ENCODE measurements around a stretch of chr15.

- RAMPAGE, long total RNA, result no peak
- RRBS, result no CpG with 5 or more reads among the region's 26 CpGs
Observed at GRCh38 chr15:31376402-31377540, 50.1 kb downstream of the KLF13 start.

DNA sequence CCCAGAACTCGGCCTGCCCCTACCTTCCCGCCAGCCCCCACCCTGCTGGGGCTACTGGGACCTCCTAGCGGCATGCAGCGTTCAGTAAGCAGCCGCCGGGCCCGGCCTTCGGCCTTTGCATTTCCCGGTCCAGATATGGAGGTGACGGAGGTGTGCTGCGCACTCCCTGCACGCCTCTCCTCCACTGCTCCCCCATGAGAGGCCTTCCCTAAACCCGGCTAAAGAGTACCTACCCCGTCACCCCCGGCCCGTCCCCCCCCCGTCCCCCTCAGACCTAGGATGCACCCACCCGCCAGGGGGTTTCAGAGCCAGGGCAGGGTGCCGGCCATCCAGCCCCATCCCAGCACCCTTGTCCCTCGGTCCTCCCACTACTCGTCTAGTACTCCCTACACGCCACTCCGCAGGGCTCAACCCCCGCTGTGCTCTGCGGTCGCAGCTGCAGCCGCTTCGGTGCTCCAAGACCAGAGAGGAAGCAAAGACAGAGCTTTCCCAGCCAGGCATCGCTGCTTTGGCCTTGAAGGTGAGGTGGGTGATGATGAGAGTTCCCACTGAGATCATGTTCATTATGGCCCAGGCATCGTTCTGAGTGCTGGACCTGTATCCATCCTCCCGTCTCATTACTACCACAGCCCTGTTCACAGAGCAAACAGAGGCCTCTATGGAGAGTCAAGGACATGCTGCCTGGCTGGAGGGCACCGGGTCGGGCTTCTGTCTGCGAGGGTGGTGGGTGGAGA is 66.7 kb downstream of the KLF13 start:
- RAMPAGE, long total RNA, result no peak
- RRBS, result 17% methylated on average over 6 of the region's 34 CpGs

DNA sequence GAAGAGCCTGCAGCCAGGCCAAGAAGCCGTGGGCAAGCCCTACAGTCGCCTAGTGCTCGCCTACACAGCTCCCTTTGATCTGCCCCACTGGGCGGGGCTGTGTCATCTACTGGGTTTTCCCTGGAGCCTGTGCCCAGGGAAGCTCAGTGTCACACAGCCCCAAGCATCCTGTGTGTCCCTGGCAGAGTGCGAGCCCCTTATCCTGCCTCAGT is 72.1 kb downstream of the KLF13 start:
- RAMPAGE, long total RNA, result no peak
- RRBS, result no CpG with 5 or more reads among the region's 5 CpGs

DNA sequence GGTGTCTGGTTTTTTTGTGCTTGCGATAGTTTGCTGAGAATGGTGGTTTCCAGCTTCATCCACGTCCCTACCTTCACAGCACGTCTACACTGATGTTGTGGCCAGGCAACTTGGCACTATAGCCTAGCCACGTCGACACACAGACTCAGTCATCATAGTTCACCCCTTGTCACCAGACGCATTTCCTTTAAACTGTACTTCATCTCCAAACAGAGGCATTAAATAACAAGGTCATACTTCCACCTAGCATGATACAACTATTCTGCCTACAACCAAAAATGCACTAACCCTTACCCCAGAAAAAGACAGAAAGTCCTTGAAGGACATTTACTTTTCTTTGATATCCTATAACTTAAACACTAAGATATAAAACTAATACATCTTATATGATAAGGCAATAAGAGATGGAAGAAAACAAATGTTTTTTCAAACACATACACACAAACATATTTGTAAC is 121.4 kb downstream of the KLF13 start:
- RAMPAGE, long total RNA, result no peak
- RRBS, result no CpG with 5 or more reads among the region's 6 CpGs

GRCh38 chr15:31480690-31480995 is 154.0 kb downstream of the KLF13 start:
- RAMPAGE, long total RNA, result no peak
- RRBS, result no CpG with 5 or more reads among the region's 4 CpGs

DNA sequence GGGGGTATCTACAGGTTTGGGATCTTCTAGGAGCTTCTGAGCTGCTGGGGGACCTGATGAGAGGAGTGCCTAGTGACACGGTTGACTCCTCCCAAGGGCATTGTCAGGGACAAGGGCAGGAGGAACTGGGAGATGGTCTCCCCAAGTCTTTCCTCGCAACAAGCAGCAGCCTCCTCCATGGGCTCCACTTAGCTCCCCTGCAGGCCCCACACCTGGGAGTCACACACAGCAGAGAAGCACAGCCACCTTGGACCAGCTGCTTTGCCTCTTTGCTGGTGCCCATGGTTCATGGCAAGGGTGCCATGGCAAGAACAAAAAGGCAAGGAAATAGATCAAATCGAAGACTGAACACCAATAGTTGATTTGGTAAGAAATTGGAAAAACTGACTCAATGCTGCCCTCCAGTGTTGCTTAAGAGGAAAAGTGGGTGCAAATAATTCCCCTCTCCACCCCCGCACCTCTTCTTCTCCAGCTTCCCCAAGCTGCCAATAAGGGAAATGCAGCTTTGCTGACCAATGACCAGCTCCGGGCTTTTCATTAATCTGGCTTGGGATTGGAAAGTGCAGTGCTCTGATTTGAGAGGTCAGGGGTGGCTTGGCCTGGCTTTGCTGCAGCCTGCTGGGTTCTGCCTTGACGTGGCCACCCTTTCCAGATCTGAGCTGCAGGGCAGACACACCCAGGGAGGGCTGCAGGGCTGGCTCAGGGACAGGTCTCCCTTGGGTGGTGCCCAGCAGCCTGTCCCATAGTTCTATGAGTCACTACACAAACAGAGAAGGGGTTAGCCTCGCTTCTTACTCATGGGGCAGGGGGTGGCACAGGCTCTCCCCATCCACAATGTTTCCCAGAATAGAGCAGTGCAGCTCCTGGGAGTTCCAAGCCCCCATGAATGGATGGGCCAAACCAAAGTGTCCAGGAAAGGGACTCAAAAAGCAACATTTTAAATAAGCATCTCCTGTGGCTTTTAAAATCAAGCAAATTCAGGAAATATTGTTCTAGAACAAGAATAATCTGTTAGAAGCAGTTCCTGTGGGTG is 162.0 kb downstream of the KLF13 start:
- RAMPAGE, long total RNA, result no peak
- RRBS, result no CpG with 5 or more reads among the region's 7 CpGs

DNA sequence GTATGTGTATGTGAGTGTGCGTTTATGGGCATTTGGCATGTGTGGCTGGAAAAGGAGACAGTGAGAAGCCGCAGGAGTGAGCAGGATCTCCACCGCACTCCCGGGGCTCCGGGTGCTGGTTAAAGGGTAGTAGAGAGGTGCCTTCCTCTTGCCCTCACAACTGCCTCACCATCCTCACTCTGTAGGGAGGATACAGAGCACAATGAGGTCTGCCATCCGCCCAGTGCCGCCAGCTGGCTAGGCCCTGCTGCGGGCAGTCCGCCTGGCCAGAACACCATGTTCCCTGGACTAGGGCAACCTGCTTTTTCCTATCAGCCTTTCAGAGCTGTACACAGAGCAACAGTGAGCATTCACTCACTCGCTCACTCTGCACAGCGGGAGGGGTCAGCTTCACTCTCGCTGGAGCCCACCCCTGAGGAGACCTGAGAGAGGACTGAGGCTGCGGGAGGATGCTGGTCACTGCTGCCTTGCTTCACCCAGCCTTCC is 58.9 kb downstream of the OTUD7A start:
- RAMPAGE, long total RNA, result no peak
- RRBS, result no CpG with 5 or more reads among the region's 13 CpGs

GRCh38 chr15:32030804-32031292 is 533 bp downstream of the CHRNA7 start:
- RAMPAGE, long total RNA, result no peak
- RRBS, result 4% methylated on average over 1 of the region's 22 CpGs

- RAMPAGE, long total RNA, result no peak
- RRBS, result 0% methylated on average over 3 of the region's 20 CpGs
Observed at GRCh38 chr15:32615969-32616384, 673 bp downstream of the ARHGAP11A start.

DNA sequence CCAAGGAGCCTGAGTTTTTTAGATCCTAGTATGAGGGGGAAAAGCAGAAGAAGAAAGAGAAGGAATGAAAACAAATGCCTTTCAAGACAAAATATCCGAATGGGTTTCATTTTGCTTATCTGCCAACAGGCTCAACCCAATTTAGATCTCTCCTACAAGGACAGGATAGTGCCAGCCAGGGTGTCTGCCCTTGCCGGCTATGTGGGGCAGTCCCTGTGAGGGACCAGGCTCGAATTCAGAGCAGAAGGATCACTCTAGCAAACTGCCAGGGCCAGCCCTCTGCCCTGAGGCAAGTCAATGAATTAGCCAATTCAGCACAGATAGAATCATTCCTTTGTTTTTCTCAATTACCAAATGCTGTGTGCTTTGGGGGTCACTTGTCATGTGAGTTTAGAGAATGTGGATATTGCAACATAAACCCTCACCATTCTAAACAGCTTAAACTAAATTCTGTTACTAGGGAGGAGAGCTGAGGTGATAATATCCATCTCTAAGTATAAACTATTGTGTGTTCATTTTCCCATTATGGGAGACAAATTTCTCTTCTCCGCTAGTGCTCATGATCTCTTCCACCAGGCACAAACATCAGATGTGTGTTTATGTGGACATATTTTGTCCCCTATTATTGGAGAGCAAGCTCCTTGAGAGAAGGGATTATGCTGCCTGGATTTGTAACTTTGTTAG is 28.7 kb downstream of the SCG5 start:
- RAMPAGE, long total RNA, result no peak
- RRBS, result no CpG with 5 or more reads among the region's 4 CpGs

- RAMPAGE, long total RNA, result no peak
- RRBS, result no CpG with 5 or more reads among the region's 10 CpGs
Observed at GRCh38 chr15:32732628-32733891, 15.3 kb downstream of the GREM1 start.

- RAMPAGE, long total RNA, result no peak
- RRBS, result no CpG with 5 or more reads among the region's 7 CpGs
Observed at GRCh38 chr15:32824549-32825301, 106.9 kb downstream of the GREM1 start.

DNA sequence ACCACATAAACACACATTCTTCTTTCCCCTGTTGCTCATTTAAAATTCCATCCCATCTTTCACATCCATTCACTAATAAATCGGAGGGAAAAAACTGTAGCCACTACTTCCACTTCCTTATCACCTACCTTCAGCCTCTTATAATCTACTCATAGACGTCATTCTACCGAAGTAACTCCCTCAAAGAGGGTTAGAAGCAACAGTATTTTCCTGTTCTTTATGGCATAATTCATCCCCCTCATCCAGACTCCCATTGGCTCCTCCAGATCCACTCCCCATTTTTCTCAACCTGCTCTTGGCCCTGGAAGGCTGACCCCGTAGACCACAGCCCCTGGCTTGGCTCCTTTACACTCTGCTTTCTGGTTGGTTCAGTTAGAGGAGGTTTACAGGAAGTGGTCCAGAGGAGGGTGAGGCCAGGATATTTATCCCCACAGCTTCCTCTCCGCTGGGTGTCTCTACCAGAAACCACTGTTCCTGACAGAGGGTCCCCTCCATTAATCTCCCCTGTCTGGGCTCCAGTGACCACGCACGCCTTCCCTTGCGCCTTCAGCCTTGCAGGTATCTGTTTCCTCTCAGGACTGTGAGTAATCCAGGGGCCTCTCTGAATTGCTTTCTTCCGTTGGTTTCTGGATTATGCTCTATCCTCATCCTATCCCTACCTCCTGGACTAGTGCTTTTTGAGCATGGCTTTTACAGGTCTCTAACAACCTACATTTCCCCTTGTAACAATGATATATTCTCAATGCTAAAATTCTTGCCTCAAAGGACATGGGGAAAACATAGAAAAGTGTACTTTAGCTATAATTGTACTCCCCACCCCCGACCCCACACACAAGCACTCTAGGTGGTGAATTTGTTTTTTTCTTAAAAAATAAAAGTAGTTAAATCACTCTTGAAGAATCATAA is 46.1 kb downstream of the FMN1 start:
- RAMPAGE, long total RNA, result no peak
- RRBS, result no CpG with 5 or more reads among the region's 10 CpGs

- RAMPAGE, long total RNA, result no peak
- RRBS, result no CpG with 5 or more reads among the region's 6 CpGs
Observed at GRCh38 chr15:33994061-33994495, 25.8 kb downstream of the CHRM5 start.

- RAMPAGE, long total RNA, result no peak
- RRBS, result 5% methylated on average over 1 of the region's 22 CpGs
Observed at GRCh38 chr15:34337232-34337597, 366 bp downstream of the SLC12A6 start.

DNA sequence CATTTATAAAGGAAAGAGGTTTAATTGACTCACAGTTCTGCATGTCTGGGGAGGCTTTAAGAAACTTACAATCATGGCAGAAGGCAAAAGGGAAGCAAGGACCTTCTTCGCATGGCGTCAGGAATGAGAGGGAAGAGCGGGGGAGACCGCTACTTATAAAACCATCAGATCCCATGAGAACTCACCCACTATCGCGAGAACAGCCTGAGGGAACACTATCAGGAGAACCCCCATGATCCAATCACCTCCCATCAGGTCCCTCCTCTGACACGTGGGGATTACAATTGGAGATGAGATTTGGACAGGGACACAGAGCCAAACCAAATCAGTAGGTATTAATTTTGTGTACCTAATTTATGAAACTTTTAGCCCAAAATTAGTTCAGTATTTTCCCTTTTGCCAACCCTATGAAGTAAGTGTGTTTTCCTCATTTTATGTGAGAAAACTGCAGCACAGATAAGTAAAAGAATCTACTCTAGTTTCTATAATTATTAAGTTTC is 4.9 kb upstream of the GOLGA8B start:
- RAMPAGE, long total RNA, result no peak
- RRBS, result no CpG with 5 or more reads among the region's 7 CpGs

GRCh38 chr15:34721677-34722913 is 32.7 kb downstream of the GJD2 start:
- RAMPAGE, long total RNA, result no peak
- RRBS, result 1% methylated on average over 7 of the region's 36 CpGs

DNA sequence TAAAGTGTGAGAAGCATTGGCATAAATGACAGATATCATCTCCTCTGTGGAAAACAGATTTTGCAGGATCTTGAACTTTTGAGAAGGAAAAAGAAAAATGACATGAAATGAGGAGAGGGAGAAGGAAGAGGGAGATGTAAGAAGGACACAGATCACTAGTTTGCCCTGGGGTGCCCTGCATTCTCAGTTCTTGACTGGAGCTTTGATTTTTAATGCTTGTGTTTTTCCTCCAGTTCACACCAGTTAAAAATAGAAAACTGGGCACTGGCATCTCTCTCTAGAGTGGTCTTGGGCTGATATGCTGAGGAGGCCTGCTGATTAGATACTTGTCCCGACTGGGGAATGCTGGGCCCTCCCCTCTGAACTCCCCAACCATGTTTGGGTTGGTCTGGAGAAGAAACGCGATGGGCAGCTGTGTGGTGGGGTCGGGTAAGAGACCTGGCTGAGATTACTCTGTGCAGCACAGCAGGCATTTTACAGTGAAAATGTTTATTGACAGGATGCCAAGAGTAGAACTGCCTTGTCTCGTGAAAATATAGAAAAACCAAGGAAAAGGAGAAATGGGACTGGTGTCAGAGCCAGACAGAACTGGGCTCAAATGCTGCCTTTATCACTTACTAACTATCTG is 1.5 kb upstream of the ACTC1 start:
- RAMPAGE, long total RNA, result no peak
- RRBS, result no CpG with 5 or more reads among the region's 5 CpGs

GRCh38 chr15:35061447-35062460 is 23.3 kb downstream of the NANOGP8 start:
- RAMPAGE, long total RNA, result no peak
- RRBS, result no CpG with 5 or more reads among the region's 12 CpGs

- RAMPAGE, long total RNA, result no peak
- RRBS, result no CpG with 5 or more reads among the region's 32 CpGs
Observed at GRCh38 chr15:35298921-35299572, 214.0 kb upstream of the NANOGP8 start.